Ovary (tissue), 7 donors: ENCODE measurements around a stretch of chr3.

DNA sequence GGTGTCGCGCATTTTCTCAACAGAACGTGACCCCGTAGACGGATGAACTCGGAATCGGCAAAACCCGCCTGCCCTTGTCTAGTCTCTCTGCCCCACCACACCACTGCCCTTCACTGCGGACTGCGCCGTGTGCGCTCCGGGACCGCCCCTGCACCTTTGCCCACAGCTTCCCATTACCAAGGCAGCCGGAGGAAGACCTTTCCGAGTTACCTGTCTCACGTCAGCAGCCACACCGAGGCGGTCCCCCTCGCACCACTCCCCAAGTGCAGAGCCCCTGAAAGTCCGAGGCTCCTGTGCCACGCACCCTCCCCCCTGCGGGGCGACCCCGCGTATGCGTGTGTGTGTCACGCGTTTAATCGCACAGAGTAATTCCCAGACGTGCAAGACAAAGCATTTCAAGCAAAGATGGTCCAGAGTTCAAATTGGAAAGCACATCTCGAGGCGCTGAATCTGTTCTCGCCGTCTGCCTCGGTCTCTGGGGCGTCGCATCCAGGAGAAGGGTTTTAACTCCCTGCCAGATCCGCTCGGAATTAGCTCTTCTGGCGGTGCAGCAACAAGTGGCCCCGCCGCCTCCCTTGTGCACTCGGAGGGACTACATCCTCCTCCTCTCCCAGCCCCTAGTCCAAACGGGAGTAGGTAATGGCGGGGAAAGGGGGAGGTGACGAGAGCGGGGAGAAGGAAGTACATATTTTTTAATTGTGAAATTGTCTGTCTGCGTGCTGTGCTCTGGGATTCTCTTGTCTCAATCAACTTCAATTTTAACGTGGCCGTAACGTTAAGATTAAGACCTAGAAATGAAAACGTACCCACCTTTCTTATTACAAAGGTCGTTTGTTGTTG is 244.9 kb upstream of the TOPAZ1 start:
- PRO-cap, 7 experiments = no peak in any of the 7 experiments
- RAMPAGE, long total RNA, 2 experiments = no peak in any of the 2 experiments

- PRO-cap, 7 experiments = no peak in any of the 7 experiments
- RAMPAGE, long total RNA, 2 experiments = no peak in any of the 2 experiments
Measured at GRCh38 chr3:44339234-44339406, 554 bp downstream of the TCAIM start.

GRCh38 chr3:44442209-44443114 is 35.0 kb downstream of the ZNF445 start:
- PRO-cap, 7 experiments = no peak in any of the 7 experiments
- RAMPAGE, long total RNA, 2 experiments = no peak in any of the 2 experiments

DNA sequence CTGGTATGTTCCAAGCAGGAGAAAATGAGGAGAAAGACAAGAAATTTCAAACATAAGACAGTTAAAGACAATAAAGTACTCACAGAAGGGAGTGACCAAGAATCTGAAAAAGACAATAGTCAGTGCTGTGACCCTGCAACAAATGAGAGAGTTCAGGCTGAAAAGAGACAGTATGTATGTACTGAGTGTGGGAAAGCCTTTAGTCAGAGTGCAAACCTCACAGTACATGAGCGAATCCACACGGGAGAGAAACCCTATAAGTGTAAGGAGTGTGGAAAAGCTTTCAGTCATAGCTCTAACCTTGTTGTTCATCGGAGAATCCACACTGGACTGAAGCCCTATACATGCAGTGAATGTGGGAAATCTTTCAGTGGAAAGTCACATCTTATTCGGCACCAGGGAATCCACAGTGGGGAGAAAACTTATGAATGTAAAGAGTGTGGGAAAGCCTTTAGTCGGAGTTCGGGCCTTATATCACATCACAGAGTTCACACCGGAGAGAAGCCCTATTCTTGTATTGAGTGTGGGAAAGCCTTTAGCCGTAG is 9.5 kb downstream of the ZNF660 start:
- PRO-cap, 7 experiments = no peak in any of the 7 experiments
- RAMPAGE, long total RNA, 2 experiments = no peak in any of the 2 experiments

DNA sequence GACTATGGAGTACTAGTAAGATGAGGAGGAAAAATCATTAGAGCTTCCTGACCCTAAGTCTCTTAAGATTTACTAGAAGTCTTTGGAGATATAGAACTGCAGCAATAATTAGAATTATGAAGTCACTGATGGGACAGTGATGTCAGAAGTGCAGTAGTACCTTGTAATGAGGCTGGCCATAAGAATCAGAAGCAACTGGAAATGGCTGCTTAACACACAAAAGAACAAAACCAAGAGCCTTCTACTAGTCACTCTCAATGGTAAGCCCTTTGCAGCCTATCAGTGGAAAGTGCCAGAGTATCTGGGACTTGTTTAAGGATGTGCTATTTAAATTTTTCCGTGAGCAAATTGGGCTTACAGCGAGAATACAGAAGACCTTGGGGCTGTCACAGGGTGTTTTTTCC is 37.4 kb downstream of the KIF15 start:
- PRO-cap, 7 experiments = no peak in any of the 7 experiments
- RAMPAGE, long total RNA, 2 experiments = no peak in any of the 2 experiments

DNA sequence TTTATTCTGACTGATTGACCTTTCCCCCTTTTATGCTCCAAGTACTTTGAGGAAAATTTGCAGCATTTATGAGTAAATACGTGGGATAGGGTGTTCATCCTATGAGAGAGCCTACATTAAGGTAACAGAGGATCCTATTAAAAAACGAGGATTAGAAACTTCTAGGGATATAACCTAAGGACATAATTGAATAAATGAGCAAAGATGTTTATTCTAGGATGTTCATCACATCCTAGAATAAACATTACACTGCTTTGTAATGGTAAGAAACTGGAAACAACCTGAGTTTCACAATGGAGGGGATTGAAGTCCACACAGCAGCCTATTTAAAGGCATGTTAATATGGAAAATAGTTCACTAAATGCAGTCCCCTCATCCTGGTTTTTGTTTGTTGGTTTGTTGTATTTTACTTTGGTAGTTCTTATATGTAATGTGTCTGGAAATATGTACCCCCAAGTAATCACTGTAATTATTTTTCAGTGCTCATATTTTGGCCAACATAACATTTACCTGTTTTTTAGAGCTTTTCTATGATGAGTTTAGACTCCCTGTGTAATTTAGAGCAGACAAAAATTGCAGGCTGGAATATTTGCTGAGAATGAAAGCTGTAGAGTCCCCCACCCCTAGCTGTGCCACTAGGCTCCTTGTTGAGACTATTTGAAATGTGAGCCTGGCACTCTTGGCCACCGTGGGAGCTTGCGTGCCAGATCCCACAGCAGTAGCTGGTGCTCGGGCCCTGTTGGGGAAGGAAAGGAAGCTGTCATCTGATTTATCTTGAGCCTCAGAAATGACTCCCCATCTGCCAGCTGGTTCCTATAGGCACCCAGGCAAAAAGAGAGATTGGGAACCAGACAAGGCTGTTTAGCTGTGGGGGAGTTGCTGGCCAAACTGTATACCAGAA is 23.7 kb upstream of the CLEC3B start:
- PRO-cap, 7 experiments = no peak in any of the 7 experiments
- RAMPAGE, long total RNA, 2 experiments = no peak in any of the 2 experiments

DNA sequence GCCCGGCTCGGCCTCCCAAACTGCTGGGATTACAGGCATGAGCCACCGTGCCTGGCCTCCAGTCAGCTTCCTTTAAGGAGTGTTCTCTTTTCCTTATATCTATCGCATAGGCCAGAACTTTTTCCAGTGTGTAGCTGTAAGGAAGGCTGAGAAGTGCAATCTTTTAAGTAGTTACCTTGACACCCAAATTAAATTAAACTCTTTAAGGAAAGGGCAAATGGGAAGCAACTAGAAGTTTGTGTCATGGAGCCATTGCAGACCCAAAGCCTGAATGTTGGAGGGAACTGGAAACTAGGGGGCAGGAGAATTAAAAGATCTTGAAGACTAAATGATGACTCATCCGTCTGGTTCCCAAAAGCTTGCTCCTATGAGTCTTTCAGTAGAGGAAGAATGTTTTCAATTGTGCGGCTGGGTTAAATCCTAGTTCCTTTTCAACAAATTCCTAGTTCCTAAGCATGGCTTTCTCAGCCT is 17.5 kb downstream of the CLEC3B start:
- PRO-cap, 7 experiments = no peak in any of the 7 experiments
- RAMPAGE, long total RNA, 2 experiments = no peak in any of the 2 experiments

- PRO-cap, 7 experiments = no peak in any of the 7 experiments
- RAMPAGE, long total RNA, 2 experiments = no peak in any of the 2 experiments
Measured at GRCh38 chr3:45497859-45498391, 96.6 kb upstream of the LIMD1 start.

DNA sequence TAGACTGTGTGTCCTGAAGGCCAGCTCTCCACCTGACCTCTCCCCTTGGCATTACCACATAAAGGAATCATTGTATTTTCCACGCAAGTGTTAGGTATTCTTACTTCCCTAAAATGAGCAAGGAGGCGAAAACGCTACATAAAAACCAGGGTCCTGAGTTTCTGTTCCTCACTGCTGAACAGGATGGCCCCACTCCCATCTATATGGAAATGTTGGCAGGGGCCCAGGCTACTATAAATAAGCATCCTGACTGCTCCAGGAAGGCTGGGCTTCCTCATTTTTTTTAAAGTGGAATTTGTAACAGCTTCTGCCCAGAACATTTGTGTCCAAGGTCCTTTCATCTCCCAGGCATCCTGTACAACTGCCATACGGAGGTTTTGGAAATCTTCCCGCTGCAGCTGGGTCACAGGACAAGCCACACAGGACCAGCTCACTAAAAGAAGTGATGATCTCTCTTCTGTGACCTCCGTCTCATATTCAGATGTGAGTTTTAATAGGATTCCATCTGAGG is 56.5 kb upstream of the LIMD1 start:
- PRO-cap, 7 experiments = no peak in any of the 7 experiments
- RAMPAGE, long total RNA, 2 experiments = no peak in any of the 2 experiments

- PRO-cap, 7 experiments = peak in 4 of 7 experiments; most common plus-strand start chr3:45683733 (in 4)
- RAMPAGE, long total RNA, 2 experiments = no peak in any of the 2 experiments
Measured at GRCh38 chr3:45683354-45684017, 5.7 kb upstream of the SACM1L start.

DNA sequence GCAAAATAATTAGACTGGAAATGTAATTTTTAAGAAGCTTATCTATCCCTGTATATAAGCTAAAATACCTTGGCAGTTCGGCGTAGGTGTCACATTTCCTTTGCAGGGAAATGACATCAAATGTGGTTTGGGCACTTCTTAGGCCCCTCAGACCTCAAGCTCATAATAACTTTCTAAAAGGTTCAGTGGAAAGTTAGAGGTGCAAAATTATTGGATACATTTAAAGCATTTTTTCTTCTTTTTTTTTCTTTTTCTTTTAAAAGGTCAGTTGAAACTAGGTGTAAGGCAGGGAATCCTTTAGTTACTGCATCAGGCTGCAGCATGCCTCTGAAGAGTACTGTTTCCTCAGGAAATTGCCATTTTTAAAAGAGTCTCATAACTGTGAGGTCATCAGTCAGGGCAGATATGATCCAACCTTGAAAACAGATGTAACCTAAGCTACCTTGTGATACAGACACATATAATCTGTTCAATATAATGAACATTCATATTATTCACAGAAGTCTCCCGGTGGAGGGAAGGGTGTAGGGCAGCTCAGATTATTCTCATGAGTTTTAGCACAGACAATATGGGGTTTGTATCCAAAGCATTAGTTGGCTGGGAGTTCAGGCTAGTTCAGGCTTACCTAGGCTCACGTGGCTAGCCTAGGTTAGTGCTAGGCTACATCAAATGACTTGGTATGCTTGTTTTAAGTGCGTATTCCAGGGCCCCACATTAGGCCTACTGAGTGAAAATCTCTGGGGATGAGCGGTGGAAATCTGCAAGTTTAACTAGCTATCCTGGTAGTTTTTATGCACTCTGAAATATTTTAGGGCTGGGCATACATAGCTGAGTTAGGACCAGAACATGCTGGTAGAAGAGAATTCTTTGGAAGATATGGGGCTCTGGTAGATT is 5.0 kb downstream of the SACM1L start:
- PRO-cap, 7 experiments = no peak in any of the 7 experiments
- RAMPAGE, long total RNA, 2 experiments = no peak in any of the 2 experiments

- PRO-cap, 7 experiments = no peak in any of the 7 experiments
- RAMPAGE, long total RNA, 2 experiments = no peak in any of the 2 experiments
Measured at GRCh38 chr3:45869949-45870455, 16.3 kb upstream of the CCR9 start.

DNA sequence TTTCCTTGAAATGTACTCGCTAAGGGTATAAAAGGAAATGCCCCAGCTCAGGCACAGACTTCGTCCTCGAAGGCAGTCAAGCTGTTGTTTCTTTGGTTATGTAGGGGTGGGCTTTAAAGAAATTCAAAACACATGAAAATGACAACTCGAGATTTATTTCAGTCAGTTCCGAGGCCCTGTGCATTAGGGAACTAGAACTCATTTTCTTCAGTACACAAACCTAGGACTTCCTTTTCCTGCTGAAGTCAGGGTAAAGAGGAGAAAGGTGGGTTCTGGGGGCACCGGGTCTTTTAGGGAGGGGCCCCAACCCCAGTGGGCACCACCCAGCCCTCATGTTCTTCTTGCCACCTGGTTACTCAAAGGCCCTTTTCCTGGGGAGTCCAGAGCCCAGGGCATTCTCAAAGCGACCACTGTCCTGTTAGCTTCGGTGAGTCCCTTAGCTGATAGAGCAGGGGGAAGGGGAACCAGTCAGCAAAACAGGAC is 7.7 kb downstream of the CCR9 start:
- PRO-cap, 7 experiments = no peak in any of the 7 experiments
- RAMPAGE, long total RNA, 2 experiments = no peak in any of the 2 experiments

GRCh38 chr3:46095067-46096276 is 68.2 kb upstream of the XCR1 start:
- PRO-cap, 7 experiments = no peak in any of the 7 experiments
- RAMPAGE, long total RNA, 2 experiments = no peak in any of the 2 experiments

DNA sequence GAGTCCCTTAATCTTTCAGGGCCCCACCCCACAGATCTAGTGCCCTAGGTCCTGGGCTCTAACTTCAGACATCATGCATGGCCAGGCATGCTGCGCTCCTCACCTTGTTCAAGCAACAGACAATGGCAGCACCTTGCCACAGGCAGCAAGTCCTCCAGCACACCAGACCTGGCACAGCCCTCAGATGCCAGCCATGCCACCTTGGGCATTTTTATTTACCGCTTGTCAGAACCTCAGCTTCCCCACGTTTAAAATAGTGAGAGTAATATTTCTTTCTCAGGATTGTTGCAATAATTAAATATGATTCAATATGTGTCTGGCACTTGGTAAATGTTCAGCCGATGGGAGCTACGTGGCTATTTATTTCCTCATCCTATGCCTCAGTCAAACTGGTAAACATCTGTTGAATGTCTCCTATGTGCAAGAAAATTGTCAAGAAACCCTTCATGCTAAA is 14.4 kb upstream of the CCR1 start:
- PRO-cap, 7 experiments = no peak in any of the 7 experiments
- RAMPAGE, long total RNA, 2 experiments = no peak in any of the 2 experiments

- PRO-cap, 7 experiments = no peak in any of the 7 experiments
- RAMPAGE, long total RNA, 2 experiments = no peak in any of the 2 experiments
Measured at GRCh38 chr3:46368501-46368986, 2.2 kb upstream of the CCR5 start.

- PRO-cap, 7 experiments = peak in 1 of 7 experiments; most common plus-strand start chr3:46892734 (in 1)
- RAMPAGE, long total RNA, 2 experiments = no peak in any of the 2 experiments
Measured at GRCh38 chr3:46891927-46892855, 14.7 kb downstream of the PTH1R start.

DNA sequence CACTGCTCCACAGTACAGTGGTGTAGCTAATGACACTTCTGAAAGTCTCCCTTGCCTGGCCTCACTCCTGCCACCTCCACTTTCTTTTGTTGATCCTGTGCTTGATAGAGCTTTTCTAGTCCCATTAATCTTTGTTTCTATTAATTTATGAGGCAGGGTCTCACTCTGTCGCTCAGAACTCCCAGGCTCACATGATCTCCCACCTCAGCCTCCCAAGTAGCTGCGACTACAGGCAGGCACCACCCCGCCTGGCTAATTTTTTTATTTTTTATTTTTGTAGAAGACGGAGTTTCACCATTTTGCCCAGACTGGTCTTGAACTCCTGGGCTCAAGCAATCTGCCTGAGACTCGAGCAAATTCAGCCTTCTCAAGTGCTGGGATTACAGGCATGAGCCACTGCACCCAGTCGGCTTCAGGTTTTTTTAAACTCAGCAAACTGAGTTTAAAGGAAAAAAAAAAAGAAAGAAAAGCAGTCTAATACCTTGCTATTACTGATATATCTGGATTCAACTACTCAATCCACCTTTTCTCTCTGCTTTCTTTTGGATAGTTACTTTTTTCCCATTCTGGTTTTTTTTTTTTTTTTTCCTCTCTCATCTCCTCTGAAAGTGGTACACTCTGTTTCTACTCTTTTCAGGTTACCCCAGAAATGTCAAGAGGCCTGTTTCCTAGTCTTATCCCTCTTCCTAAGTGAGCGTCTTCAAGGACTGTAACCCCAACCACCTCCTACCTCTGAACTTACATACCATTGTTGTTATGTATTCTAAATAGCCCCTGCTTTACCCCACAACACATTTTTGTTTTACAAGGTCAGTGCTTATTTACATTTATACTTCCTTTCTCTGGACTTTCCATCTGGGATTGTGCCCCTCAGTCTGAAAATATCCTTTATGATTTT is 38.4 kb downstream of the PTH1R start:
- PRO-cap, 7 experiments = no peak in any of the 7 experiments
- RAMPAGE, long total RNA, 2 experiments = no peak in any of the 2 experiments

DNA sequence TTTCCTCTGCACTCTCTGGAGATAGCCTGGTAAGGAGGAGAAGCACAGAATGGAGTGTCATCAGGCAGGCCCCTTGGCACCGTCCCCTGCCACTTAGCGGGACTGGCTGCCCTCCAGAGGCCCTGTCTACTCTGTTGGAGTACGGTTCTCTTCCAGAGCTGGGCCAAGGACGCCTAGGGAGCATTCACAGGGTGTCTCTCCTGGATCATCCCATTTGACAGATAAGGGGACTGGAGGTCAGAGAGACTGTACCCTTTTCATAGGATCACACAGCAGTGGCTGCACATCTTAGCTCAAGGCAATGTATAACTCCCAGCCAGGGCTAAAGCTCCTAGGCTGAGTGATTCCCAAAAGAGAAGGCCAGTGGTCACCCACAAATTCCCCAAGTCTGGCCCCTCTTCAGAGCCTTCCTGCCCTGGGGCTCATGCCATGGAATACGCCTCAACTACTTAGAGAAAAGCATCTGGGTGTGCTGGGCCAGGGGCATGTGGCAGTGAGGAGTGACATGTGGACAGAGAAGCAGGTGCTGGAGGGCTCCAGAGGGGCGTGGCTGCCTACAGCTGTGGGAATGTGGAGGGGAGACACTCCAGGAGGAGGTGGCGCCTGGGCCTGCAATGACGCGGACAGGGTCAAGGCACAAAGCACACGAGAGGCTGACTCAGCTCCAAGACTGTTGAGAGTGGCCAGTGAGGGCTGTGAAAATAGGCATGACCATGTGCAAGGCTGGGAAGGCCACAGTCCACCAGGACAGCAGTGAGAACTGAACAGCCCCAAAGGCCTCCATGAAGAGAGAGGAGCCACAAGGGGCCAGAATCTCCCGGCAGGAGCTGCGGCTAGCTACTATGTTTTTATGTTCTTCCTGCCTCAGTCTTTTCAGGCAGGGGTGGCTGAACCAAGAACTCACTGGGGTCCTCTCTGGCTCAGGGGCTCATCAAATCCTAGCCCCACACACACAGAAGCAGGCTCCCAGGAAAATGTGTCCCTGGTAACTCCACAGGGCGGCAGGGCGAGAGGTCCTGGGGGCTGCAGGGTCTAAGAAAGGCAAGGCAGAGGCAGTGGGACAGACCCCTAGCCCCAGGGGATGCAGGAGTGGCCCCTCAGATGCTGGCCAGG is 48.5 kb downstream of the PTH1R start:
- PRO-cap, 7 experiments = peak in 3 of 7 experiments; most common plus-strand start position 735 of the sequence (in 3)
- RAMPAGE, long total RNA, 2 experiments = no peak in any of the 2 experiments

DNA sequence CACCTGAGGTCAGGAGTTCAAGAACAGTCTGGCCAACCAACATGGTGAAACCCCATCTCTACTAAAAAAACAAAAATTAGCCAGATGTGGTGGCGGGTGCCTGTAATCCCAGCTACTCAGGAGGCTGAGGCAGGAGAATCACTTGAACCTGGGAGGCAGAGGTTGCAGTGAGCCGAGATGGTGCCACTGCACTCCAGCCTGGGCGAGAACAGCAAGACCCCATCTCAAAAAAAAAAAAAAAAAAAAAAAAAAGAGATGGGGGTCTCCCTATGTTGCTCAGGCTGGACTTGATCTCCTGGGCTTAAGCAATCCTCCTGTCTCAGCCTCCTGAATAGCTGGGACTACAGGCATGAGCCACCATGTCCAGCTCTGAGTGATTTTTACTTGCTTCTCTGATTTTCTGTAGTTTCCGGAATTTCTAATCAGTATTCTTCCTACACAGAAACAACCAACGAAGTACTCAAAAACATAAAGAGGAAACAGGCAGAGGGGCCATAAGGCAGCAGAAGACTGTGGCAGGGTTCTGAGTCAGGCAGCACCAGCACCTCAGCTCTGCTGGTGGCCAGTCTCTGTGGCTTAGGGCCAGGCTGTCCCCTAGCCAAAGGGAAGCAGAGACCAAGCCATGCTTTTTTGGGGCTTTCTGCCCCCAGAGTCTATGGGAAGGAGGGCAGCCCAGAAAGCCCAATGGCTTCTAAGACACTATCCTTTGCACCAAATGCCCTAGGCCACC is 46.6 kb downstream of the CCDC12 start:
- PRO-cap, 7 experiments = no peak in any of the 7 experiments
- RAMPAGE, long total RNA, 2 experiments = no peak in any of the 2 experiments